GM19239 (cell line): ENCODE measurements around the gene SCGN.

- RRBS = no CpG with 5 or more reads among the region's 13 CpGs
Observed at GRCh38 chr6:21885385-21886268, 292.1 kb downstream of the SOX4 start.

DNA sequence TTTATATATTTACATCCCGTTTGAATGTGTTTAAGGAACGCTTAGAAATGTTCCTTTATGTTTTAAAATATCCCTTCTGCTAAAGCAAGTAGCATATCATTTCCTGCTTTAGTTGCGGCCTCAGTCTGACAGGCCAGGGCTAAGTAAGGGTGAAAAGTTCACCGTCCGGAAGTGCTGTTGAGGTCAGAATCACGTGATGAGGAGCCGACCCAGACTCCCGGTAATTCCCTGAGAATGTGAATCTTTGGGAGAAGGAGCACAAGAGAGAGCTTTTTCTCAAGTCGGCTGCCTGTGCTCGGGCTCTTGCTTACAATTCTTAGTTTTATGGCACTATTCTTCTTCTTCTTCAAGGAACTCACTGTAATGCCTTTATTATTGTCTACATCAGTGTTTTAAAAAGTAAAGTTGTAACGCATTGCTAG lies 309.4 kb downstream of the PRL start:
- RRBS = 6% methylated on average over 2 of the region's 11 CpGs

GRCh38 chr6:22062808-22063653 lies 233.8 kb downstream of the PRL start:
- RRBS = no CpG with 5 or more reads among the region's 23 CpGs

DNA sequence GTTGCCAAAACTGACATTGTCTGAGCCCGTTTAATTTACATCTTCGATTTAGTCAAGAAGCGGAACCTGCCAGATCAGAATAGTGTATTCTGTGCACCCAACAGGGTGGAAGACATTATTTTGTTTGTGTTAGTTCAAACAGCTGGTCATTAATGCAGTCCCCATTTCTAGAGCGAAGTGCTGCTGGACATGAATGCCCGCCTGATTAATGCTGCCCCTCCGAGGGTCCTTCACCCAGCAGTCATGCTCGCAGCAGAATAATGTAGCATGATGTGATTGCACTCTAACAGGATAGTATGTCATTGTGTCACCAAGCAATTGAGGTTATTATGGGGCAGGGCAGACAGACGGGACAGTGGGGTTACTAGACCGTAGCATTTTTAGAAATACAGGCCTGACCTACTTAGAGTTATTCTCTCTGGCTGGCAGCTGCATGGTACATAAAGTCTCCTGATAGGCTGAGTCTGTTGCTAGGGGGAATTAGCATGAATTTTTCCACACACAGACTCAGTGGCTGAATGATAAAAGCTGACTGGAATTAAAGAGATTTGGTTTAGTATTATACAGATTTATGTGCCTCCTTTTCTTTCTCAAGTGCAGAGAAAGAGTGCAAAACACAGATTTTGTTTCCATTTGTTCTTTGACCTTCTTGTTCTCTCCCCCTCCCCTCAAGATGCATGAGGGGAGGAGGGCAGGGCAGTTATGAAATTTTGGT lies 147.1 kb downstream of the PRL start:
- RRBS = no CpG with 5 or more reads among the region's 9 CpGs

GRCh38 chr6:23242658-23243098 lies 673.3 kb downstream of the HDGFL1 start:
- RRBS = no CpG with 5 or more reads among the region's 6 CpGs

GRCh38 chr6:24717656-24718492 lies 1.1 kb downstream of the C6orf62 start:
- RRBS = no CpG with 5 or more reads among the region's 5 CpGs

DNA sequence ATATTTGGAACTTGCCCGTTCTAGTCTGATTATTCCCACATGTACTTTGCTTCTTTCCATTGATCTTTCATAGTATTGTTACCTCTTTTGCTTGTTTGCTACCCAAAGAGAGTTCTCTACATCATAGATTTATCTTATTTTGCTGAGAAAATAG lies 303 bp upstream of the ARMH2 start:
- RRBS = no CpG with 5 or more reads among the region's 1 CpG

DNA sequence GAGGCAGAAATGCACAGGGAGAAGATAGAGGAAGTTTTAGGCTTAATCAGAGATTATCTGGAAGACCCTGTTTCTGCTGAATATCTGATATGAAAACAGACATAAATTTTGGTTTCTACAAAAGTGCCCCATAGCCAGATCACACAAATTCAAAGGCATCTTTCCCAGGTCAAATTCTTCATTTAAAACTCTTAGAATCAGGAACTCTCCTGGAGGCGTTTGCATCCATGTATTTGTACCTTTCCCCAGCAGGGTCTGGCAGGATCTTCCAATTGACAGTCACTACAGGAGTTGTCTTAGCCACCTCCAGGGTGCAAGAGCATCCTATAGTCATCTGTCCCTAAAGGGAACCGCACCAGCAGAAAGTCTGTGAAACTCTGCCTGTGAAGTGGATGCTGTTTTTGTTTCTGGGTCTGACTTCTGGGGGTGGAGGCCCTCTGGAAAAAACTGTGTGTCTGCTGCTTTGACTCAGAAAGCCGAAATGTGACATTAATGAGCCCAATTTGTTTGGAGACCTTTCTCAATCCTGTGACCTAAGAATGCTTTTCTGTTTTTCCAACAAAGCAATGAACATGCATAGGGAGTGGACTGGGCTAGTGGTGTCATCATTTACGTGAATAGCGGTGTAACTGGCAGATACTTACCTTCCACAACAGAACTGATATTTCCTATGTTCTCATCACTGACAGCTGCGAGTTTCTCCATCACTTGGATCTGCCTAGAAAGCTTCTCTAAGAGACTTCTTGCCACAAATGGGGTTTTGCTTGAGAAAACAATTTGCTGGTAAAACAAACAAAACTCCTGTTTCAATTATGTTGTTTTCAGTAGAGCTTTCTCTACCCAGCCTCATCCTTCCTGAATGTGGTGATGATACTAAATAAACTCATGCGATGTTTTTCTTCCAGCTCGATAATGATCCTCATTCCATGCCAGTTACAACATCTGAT lies 33.2 kb upstream of the ARMH2 start:
- RRBS = no CpG with 5 or more reads among the region's 8 CpGs

GRCh38 chr6:24951719-24952656 lies 16.2 kb upstream of the RIPOR2 start:
- RRBS = no CpG with 5 or more reads among the region's 7 CpGs

DNA sequence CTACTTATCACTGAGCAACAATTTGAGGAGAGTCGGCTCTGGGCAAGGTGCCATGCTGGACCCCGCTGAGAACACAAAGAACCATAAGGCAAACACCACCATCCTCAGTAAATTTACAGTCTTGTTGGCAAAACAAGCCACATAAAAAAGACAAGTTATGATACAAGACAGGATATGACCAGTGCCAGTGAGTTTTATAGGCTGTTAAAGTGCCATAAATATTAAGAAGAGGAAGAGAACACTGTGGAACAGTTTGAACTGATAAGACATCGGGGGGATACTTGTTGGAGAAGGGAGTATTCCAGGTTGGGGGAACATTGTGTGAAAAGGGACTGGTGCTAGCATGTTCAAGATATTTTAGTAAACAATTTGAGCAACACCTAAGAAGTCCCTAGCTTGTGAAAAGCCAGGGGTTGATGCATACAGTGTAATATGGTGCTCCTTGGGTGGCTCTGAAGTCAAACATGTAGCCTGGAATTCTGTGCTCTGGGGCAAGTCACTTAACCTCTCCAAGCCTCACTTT lies 25.3 kb upstream of the RIPOR2 start:
- RRBS = no CpG with 5 or more reads among the region's 3 CpGs

- RRBS = no CpG with 5 or more reads among the region's 3 CpGs
Observed at GRCh38 chr6:25007151-25007567, 71.4 kb upstream of the RIPOR2 start.

DNA sequence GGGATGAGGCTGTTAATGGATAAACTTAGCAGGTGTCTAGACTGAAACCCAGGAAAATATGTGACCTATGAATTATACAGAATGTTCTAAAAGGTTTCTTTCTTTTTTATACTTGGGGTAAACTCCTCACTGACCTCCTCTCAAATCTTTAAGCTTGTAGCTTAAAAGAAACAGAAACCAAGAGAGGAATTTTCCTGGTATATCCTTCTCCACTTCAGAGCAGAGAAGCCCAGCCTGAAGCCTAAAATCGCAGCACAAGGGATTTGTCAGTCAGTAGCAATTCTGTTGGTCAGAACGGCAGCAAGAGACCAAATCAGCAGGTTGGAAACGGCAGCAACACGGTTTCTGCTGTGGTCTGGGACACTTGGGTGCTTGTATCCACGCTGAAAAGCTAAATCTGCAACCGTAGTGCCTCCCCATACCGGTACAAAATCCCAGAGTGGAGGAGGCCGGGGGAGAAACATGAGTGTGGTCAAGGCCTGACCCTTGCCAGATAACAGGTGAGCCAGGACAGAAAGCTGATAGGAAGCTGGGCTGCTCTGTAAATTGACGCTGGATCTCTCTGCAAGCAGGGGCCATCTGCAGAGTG lies 99.5 kb upstream of the RIPOR2 start:
- RRBS = no CpG with 5 or more reads among the region's 9 CpGs

GRCh38 chr6:25038973-25039551 lies 103.3 kb upstream of the RIPOR2 start:
- RRBS = no CpG with 5 or more reads among the region's 6 CpGs

DNA sequence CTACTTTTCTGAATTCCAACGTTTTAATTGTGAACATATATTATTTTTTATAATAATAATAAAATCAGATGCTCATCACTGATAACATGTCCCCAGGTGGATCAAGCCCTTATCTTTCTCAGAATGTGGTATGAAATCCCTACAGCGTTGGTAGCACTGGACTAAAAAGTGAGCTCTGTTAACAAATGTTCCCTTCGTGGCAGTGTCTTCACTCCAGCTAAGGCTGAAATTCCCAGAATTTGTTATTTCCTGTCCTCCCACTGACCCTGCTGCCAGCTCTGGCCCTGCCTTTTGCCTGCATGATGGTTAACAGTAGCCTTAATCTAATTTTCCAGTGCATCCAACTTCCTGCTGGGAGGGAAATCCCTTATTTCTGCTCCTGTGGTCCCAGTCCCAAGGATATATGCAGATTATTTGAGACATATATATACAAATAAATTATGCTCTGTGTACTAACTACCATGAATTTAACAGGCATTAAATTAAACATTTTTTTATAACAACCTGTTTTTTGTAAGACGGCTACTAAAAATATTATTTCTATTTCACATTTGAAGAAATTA lies 157.2 kb upstream of the CARMIL1 start:
- RRBS = no CpG with 5 or more reads among the region's 4 CpGs

DNA sequence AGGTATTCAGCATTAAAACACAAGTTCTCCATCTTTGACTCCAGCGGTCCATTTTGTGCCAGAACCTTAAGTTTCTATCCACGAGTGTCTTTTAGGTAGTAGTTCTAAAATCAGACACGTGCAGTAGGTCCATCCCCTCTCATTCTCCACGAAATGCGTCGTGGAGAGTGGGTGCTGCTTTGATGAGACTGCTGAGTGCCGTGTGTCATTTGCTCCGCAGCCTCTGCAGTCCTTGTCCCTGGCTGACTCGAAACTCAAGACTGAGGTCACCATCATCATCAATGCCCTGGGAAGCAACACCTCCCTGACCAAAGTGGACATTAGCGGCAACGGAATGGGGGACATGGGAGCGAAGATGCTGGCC lies 136.6 kb upstream of the SCGN start:
- RRBS = no CpG with 5 or more reads among the region's 12 CpGs

DNA sequence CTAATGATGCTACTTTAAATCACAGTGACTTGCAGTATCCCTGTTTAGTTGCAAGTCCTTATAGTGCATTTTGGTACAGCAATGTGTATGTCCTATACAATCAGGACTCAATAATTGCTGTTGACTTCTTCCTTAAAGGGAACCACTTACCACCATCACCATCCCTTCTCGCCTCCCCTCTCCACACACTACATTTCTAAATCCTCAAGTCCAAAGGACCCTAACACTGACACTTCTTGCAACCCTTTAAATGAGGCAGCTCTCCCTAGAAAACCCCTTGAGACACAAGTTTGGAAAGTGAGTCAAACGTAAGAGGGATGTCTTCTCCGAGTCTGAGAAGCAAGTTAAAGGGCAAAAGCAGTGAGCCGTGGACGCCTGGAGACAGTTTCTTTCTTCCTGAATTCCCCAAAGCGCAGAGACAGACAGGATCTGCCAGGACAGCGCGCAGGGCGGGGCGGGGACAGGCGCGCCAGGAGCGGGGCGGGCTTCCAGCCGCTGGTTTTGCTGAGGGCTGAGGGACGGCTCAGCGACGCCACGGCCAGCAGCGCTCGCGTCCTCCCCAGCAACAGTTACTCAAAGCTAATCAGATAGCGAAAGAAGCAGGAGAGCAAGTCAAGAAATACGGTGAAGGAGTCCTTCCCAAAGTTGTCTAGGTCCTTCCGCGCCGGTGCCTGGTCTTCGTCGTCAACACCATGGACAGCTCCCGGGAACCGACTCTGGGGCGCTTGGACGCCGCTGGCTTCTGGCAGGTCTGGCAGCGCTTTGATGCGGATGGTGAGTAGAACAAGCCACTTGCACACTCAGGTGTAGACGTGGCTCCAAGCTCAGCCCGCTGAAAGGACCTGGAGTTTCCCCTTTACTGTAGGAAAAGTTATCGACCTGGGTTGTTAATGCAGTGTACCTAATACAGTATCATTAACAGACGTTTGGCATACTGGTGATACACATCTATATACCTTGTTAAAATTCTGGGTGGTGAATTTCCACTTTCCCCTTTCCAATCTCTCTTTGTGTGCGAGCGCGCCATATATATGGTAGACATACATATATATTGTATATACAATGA lies at the start of gene SCGN:
Gene SCGN, plus strand, starts transcription at position 504 of the 1,066 bp plus-strand sequence.
- RRBS = 27% methylated on average over 3 of the region's 43 CpGs

- RRBS = no CpG with 5 or more reads among the region's 5 CpGs
Observed at GRCh38 chr6:25928536-25929489, 1.7 kb downstream of the SLC17A2 start.

- RRBS = no CpG with 5 or more reads among the region's 4 CpGs
Observed at GRCh38 chr6:26019785-26020070, 523 bp upstream of the H3C1 start.

DNA sequence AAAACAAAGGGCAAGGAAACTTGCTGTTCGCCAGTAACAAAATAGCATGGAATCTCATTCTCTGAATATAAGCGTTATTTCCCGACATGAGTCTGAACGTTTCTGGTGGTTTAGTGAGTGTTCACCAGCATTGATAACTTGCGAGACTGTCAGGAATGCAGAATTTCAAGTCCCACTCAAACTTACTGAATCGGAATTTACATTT lies 369 bp upstream of the H3C3 start:
- RRBS = no CpG with 5 or more reads among the region's 6 CpGs